T47D (cell line): ENCODE data around the genes HTRA1, C10orf88 and PSTK.

DNA sequence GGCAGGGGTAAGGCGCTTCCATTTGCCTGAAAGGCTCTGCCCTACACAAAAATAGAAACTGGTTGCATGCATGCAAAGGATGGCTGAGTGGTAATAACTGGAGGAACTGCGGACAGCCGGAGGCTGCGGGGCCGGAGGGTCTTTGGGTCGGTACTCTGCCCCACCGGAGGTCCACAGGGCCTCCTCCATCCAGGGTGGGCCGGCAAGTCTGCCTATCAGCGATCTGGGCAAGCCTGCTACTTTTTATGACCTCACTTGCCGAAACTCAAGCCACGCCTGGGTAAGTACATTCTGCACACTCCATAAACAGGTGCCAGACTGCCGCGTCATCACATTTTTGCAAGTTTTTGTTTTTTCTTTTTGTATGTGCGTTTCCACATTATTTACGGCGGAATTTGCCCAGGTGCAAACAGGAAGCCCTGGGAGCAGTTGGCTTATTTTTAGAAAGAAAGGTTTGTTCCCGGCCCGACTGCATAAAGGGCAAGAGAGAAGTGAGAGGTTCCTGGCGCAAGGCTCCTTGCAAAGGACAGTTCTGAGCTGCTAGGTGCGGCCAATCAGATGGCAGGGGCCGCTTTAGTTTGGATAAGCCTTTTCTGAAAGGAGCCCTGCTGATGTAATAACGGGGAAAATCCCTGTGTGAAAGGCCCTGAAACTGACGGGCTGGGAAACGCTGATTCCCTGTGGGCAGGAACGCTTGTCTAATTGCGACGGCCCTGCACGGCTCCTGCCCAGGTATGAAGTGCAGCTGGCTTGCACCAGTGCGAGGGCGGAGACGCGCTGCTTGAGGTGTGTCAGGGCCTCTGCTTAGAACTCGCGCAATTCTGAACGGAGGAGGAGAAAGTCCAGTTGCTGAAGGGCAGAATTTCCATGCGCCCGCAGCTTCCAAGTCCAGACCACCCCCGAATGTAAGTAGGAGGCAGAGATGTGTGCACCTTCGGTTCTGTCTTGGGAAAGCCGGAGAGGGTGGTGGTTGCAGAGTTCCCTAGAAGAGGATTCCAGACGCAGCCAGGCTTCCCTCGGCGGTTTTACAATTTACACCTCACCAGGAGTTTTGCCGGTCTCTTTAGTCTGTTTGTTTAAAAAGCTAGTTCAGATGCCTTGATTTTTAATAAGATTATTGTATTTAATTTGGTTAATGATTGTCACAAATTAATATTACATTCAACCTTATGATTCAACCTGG is 30.4 kb downstream of the TACC2 start:
- RRBS, result 2% methylated on average over 3 of the region's 44 CpGs

GRCh38 chr10:122087039-122087736 is 98.2 kb downstream of the TACC2 start:
- RRBS, result 86% methylated on average over 2 of the region's 13 CpGs

DNA sequence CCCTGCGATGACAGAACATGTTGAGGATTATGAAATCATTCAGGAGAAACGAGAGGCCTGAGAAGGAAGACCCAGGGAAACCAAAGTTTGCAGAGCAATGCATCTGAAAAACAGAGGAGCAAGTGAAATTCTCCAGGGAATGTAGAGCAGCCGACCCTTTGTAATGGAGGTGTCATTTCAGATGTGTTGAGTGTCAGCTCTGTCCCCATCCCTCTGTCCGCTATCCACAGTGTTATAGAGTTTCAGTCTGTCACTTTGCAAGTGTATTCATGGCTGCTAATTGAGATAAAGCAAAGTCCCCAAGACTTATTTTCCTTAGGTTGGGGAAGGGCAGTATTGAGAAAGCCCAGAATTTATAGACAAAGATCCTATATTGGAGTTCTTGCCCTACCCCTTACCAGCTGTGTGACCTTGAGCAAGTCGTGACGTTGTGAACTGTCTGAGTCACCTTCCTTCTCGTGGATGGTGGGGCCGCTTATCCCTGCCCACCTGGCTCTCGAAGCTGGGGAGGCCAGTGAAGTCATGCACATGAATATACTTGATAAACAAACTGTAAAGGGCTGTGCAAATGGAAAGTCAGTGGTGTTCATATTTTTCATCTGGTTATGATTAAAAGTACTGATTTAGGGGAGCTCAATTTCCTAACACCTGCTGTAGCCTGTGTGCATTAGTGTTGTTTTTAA is 127.3 kb downstream of the TACC2 start:
- RRBS, result no CpG with 5 or more reads among the region's 9 CpGs

GRCh38 chr10:122241570-122242271 is 29.4 kb upstream of the BTBD16 start:
- RRBS, result no CpG with 5 or more reads among the region's 11 CpGs

GRCh38 chr10:122300928-122301439 is 29.9 kb downstream of the BTBD16 start:
- RRBS, result no CpG with 5 or more reads among the region's 9 CpGs

DNA sequence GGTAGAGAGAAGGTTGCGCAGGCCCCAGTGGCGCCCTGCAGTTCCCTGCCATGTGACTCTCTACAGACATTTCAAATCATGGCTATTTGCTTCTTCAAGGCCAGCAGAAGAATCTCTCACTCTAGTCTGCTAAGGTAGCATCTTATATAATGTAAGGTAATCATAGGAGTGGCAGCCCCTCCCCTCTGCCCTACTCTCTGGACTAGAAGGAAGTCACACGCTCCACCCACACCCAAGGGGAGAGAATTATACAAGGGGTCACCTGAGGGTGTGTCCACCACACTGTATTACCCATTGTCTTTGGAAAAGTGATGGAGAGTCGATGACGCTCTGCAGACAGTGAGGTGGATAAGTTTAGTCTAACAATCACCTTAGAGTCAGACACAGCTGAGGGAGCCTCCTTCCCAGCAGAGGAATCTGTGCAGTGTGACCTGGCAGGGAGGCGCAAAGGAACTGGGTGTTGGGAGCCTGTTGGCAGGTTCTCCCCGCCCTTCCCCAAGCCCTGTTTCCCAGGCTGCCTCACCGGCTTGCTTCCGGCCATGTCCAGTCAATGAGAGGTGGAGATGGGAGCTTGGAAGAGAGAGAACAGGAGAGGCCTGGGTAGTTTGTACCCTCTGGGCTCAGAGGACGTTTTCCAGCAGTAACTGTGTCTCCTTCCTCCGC is 35.5 kb upstream of the PLEKHA1 start:
- RRBS, result no CpG with 5 or more reads among the region's 11 CpGs

DNA sequence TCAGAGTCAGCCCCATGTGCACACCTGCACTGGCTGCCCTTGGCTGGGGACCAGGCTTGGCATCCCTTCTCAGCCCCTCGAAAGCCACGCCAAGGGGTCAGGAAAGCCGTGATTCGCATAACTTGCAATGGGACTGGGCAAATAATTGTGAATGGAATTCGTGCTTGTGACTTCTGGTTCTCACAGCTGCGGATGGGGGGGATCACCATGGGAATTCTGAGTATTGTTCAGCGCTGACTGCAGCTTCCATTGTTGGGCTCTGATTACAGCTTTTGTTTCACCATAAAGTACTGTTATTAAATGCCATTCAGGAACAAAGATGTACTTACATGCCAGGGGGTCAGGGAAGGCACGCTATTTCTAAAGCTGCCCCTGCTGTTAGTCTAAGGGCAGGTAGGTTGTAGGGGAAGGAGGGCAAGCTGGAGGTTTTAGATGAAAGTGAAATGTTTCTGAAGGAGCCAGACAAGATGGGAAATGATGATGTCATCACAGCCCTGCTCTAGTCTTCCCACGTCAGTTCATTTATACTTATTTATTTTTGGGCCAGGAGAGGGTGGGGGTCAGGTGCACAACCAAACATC is 5.8 kb upstream of the PLEKHA1 start:
- RRBS, result no CpG with 5 or more reads among the region's 9 CpGs

GRCh38 chr10:122461298-122462264 is at the start of gene HTRA1:
TSS of gene HTRA1 (plus strand) at chr10:122461553.
- RRBS, result 2% methylated on average over 43 of the region's 137 CpGs

DNA sequence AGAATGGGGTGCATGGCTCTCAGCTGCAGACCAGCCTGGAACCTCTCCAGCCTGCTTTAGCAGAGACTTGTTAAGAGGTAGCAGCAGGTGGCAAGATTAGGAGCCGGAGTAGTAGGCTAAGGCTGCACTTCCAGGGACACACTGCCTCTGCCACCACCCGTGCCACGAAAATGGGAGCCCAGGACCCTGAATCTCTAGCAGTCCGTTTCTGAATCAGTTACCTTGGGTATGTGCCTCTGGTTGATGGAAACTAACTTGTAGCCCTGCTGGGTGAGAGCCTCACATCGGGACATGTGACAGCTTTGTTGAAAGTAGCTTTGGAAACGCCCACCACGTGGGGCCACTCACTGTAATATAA is 25.9 kb downstream of the HTRA1 start:
- RRBS, result no CpG with 5 or more reads among the region's 7 CpGs

GRCh38 chr10:122588736-122589287 is 28.3 kb downstream of the DMBT1 start:
- RRBS, result no CpG with 5 or more reads among the region's 7 CpGs

- RRBS, result 2% methylated on average over 23 of the region's 91 CpGs
Observed at GRCh38 chr10:122953672-122954735, at the start of gene C10orf88. TSS of gene C10orf88 (minus strand) at chr10:122954227.

- RRBS, result under 1% methylated on average over 39 of the region's 86 CpGs
Observed at GRCh38 chr10:122979942-122981170, at the start of gene PSTK. TSS of gene PSTK (plus strand) at chr10:122980401.

GRCh38 chr10:122997113-122997631 is 11.4 kb downstream of the IKZF5 start:
- RRBS, result no CpG with 5 or more reads among the region's 6 CpGs

DNA sequence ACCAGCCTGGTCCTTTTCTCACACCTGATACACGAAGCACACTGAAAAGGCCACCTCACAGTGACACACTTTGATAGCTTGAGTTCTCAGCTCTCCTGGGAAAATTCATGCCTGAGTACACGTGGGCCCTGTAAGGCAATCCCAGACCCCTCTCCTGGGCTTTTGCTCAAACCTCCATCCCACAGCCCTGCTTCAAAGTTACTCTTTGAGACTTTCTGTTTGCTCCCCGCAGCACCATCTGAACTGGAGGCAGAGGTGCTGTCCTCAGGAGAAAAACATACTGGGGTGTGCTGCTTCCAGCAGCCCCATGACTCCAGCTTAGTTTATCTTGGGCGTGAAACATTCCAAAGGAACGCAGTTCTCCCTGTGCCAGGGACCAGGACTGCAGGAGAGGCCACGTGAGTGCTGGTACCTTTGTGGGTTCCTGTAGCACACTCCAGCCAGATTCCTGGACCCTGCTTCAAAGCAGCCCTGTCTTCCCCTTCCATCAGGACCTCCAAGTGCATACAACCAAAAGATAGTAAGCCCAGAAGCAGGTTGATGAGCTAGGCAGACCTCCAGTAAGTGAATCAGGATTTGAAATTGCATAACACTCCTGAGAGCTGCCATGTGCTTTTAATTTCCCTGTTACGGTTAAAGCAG is 38.6 kb upstream of the CPXM2 start:
- RRBS, result no CpG with 5 or more reads among the region's 7 CpGs

- RRBS, result no CpG with 5 or more reads among the region's 22 CpGs
Observed at GRCh38 chr10:124035836-124036610, 57.4 kb downstream of the CHST15 start.

DNA sequence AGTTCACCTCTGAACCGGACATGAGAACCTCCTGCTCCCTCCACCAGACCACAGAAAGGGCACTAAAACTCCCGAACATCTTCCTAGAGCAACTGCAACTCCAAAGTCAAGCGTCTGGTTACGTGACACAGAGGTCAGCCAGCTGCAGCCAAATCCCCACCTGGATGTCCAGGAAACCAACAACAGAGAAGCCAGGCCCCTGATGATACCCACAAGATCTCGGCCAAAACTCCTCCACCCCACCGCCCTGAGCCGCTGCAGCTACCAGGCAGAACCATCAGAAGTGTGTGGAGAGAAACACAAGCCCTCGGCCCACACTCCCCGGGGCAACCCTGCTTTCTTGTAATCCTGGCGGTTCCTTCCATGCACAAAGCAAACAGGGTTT is 8.7 kb downstream of the CHST15 start:
- RRBS, result no CpG with 5 or more reads among the region's 10 CpGs

DNA sequence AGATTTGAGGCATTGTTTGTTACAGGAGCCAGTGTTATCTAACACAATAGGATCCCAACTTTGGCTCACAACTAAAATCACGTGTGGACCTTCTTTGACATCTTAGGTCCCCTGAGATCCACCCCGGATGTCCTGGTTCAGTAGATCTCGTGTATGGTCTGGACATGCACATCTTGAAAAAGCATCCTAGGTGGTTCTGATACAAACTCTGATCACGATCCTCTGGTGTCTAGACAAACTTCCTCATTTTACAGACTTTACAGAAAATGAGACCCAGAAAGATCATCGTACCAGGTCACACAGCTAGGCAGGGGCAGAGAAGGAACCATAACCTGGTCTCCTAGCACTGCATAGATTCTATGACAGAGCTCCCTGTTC is 30.7 kb upstream of the CHST15 start:
- RRBS, result no CpG with 5 or more reads among the region's 5 CpGs

- RRBS, result no CpG with 5 or more reads among the region's 14 CpGs
Observed at GRCh38 chr10:124291083-124291825, 127.5 kb downstream of the OAT start.

DNA sequence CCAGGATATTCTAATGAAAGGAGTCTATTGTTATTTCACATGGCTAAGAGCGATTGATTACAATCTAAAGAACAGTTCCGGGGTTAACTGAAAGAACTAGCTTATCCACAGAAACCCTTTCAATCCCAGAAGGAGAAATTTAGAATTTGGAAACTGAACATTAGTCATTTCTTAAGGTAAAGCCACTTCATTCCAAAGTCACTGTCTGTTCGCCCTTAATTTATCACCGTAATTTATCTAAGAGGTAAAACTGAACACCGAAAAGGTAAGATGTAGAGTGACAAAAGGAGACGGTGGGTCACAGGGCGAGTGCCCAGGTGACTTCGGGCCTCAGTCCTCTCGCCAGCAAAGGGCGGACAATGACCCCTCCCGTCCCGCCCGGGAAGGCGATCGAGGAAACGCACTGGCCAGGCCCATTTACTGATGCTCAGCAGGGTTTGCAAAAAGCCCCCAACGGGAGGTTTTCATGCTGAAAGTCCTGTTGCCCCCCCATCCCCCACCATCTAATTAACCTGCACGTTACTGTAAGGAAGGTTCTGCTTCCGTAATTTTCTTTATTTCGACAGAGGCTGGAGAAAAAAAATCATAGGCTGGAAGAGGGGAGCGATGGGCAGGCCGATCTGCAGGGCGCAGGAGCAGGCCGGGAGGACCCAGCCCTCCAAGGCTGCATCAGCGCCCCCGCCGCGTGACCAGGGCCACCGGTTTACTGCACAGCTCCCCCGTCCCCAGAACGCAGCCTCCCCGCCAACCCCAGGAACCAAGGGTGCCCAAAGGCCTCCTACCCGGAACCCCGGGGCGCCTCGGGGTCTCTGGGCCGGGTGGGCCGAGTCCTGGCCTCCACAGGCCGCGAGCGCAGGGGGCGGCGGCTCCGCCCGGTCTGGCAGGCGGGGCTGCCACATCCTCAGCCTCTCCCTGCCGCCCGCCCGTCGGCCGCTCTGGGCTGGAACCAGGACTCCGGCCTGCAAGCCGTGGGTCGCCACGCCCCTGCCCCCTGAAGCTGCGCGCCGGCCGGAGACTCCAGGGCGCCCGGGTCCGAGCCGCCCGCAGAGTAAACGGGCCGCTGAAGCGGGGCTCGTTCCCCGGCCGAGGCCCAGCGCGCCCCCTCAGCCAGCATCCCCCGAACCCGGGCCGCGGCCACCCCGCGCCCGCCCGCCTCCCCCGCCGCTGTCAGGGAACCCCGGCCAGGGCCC is 682 bp downstream of the OAT start:
- RRBS, result 2% methylated on average over 48 of the region's 83 CpGs